ENCODE data around the gene TMEM117.

DNA sequence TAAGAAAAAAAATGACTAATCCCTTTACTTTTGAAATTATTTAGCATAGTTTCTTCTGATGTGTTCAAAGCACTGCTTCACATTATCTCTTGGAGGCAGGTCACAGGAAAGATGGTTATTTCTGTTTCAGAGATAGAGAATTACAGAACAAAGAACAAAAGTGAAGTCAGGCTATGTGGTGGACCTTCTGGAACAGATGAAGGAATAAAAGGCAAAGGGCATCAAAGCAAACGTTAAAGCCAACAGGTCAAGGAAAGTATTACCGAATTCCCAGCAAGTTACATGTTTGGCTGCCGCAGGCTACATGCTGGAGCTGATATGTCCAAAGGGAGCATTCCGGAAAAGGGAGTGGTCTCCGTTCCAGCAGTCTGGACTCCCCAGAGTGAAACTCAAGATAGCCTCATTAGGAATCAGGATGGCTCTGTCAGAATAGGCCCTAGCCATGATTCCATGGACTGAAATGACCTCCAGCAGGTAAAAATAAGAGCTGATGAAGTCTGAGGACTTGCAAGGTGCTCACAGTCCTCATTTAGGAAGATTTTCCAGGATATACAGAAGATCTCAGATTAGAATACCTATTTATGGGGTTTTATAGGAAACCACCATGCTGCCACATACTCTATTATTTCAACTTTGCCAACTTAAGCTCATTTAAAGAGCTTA, 379.8 kb upstream of the PRICKLE1 start:
- PRO-cap, result no peak

DNA sequence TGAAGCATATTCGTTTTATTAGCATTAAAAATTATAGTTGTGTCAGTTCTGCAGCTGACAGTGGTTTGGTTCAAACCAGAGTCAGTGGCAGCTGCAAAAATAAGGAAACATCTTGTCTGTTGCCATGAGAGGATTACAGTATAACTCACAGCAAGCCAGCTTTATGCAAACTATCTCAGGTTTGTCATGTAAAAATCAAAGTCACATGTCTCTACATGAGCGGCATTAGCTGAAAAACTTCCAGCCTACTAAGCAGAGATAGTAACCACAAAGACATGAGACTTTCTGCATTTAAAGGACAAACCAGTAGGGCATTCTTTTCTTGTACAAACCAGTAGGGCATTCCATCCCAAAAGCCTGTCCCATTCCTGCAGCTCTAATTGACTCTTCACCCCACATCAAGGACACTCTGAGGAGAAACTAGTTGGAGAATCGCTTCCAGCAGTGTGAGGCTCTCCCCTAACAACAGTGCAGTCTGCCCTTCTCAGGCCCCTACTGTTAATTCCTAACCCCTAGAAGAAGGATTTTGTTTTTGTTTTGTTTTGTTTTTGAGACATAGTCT, 279.7 kb downstream of the ADAMTS20 start:
- PRO-cap, result no peak

DNA sequence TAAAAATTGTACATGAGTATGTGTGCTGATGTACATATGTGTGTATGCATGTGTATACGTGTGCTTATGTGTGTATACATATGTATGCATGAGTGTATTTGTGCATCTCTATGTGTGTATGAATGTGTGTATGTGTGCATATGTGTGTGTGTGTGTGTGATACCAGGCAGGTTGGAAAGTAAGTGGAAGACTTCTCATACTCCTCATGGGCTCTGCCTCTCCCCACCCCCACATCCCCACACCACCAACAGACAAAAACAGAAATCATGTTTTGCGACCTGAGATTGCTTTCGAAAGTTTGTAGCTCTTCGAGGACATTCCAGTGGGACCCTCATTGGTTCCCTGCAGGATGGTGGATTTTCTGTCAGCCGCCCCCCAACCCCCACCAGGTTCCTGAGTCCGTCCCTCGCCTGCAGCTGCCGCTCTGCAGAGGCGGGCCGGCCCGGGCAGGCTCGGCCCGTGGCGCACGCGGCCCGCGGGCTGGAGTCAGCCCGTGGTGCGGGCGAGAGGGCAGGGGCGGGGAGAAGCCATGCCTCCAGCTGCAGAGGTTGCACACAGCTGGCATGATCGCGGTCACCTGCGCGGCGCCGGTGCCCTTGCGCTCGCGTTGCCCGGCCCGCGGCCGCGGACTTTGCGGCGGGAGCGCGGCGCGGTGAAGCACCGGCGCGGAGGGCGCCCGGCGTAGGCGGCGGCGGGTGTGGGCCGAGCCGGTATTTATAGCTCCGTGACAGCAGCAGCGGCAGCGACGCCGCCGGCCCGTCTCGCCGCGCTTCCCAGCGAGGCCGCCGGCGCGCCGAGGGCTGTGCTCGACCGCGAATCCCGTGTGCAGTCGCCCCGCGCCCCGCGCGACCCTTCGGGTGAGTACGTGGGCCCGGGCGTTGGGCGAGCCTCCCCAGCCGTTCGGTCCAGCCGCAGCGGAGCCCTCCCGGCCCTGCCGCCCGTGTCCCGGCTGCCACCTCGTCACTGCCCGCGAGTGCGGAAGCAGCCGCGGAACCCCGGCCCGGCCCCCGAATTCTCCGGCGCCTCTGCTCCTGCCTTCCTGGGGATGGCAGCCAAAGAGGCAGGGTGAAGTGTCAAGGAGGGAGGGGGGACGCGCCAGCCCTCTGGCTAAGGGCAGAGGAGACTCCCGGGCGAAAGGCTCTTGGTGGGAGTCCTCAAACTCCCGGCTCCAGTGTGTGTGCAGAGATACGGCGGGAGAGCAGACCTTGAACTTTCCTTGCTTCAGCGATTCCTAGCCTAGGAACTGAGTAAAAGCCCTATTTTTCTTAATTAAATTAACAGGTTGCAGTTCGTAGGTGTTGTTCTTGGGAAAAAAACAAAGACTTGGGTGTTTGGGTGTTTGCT, at the start of gene TMEM117:
TSS of gene TMEM117 (plus strand) at position 742 of the 1,344 bp plus-strand sequence.
- PRO-cap, result unidirectional peak, plus-strand start at position 489 of the sequence; bidirectional peak, plus-strand start at position 629 of the sequence, minus-strand start at position 690 of the sequence; bidirectional peak, plus-strand start at position 963 of the sequence, minus-strand start at position 965 of the sequence; unidirectional peak, minus-strand start at position 1,245 of the sequence

DNA sequence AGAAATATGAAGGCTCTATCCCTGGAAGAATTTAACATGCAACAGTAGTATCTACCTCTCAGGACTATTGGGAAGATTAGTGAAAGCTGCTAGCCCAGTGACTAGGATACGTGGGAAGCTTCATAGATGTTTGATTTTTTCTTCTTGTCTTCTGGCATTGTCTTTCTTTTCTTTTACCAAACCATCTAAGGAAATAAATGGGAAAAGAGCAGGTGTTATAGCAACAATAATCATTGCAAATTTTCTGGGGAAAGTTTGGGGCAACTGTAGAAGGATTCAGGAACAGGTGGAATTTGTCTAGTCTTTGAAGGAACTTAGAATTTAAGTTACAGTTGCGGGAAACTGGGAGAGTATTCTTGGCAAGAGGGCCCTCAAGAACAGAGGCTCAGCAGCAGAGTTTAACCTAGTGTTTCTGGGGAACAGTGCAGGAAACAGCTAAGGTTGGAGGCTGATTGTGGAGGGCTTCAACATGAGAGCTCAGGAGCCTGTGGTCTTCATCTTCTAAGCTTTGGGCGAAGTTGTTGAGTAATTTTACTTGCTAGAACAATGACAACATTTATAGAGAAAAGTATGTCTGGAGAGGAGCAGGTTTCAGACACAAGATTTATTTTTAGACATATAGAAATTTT, 224.3 kb downstream of the TMEM117 start:
- PRO-cap, result no peak

GRCh38 chr12:44296455-44297007, 460.6 kb downstream of the TMEM117 start:
- PRO-cap, result no peak

DNA sequence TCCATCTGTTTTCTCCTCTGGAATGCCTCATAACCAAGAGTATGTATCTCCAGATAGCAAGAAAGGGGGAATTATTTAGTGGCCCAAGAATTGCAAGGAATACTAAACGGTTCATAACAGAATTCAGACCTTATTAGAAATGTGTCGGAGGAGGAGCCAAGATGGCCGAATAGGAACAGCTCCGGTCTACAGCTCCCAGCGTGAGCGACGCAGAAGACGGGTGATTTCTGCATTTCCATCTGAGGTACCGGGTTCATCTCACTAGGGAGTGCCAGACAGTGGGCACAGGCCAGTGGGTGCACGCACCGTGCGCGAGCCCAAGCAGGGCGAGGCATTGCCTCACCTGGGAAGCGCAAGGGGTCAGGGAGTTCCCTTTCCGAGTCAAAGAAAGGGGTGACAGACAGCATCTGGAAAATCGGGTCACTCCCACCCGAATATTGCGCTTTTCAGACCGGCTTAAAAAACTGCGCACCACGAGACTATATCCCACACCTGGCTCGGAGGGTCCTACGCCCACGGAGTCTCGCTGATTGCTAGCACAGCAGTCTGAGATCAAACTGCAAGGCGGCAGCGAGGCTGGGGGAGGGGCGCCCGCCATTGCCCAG, 74.8 kb upstream of the NELL2 start:
- PRO-cap, result no peak

- PRO-cap, result bidirectional peak, plus-strand start at chr12:45216487, minus-strand start at chr12:45216265; bidirectional peak, plus-strand start at chr12:45216845, minus-strand start at chr12:45216844
These were observed 602 bp downstream of the ANO6 start for GRCh38 chr12:45216377-45217017.

DNA sequence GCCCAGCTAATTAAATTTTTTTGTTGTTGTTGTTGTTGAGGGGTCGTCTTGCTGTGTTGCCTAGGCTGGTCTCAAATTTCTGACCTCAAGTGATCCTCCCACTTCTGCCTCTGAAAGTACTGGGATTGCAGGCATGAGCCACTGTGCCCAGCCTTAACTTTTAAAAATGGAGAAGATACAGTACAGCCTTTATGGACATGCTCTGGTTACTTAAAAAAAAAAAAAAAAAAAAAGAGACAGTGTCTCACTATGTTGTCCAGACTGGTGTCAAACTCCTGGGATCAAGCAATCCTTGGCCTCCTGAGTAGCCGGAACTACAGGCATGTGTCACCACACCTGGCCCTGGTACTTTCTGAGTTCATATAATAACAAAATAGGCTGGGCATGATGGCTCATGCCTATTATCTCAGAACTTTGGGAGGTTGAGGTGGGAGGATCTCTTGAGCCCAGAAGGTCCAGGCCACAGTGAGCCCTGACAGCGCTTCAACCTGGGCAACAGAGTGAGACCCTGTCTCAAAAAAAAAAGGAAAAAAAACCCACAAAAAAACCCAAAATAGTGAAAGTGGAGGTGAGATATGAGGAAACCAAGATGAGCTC, 34.8 kb downstream of the ANO6 start:
- PRO-cap, result no peak

DNA sequence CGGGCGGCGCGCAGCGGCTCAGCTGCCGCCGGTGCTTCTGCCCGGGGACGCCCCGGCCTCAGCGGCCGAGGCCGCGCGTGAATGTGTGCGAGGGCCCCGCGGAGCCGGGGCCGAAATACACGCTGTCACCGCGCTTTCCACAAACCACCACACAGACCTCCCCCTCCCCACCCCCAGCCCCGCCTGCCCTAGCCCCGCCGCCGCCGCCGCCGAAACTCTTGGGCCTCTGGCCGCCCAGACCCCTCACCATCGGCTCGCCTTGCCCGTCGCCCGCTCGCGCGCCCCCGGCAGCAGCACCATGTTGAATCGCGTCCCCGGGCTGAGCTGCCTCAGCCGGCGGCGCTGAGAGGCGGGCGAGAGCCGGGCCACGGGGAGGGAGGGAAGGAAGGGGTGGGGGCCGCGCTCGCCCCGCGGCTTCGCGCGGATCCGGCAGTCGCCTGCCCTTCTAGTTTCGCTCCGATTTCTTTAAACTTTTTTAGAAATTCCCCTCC, 366 bp upstream of the ARID2 start:
- PRO-cap, result bidirectional peak, plus-strand start at position 304 of the sequence, minus-strand start at position 321 of the sequence; bidirectional peak, plus-strand start outside the sequence, minus-strand start at position 467 of the sequence

DNA sequence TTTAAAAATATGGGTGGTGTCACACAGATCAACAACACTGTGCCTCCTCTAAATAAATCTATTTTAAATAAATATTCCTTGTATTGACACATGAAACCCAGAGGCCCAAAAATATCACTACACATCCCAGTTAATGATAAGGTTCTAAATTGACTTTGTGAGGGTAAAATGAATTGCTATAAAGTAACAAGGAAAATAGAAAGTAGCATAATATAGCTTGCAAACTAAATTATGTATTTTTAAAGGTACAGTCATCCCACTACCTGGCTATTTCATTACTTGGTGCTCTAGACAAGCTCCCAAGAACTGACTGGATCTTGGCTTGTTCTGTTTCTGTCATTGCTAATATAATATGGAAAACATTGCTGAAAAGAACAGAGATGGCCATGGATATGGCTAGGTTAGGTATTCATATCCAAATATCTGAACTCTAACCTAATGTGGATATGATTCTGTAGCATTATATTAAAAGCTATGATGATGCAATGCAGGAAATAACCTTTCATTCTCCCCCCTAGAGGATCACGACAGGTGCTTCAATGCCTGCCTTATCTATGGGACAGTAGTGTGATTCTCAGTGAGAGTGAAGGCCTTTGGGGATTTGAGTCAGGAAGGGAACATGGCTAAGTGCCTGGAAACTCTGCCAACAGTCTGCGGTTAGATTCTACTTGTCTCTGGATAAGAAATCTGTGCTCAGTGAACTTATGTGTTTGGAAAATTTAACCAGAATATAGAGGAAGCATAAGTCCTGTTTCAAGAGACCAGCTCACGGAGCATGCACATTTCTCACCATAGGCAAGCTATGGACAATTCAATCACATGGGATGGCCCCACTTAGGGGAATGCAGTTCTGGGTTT, 82.0 kb downstream of the SLC38A1 start:
- PRO-cap, result no peak

- PRO-cap, result no peak
These were observed 48.9 kb downstream of the SLC38A1 start for GRCh38 chr12:46219436-46220764.

DNA sequence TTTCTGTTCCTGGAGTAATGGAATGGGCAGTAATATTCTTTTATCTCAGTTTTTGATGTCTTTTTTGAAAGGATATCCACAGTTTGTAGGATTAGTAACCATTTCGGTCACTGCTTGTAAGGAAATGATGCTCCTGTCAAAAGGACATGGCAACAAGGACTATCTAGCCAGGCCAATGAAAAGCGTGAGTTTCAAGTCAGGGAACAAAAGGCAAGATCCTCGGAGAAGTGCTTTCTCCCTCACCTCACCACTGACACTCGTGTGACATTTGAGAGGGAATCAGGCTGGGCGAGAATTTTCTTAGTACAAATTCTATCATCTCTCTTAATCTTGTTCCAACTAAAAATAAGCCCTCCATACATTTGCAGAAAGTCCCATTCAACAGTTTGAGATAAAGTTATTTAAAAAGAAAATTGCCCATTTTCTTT, 40.6 kb downstream of the SLC38A1 start:
- PRO-cap, result no peak

DNA sequence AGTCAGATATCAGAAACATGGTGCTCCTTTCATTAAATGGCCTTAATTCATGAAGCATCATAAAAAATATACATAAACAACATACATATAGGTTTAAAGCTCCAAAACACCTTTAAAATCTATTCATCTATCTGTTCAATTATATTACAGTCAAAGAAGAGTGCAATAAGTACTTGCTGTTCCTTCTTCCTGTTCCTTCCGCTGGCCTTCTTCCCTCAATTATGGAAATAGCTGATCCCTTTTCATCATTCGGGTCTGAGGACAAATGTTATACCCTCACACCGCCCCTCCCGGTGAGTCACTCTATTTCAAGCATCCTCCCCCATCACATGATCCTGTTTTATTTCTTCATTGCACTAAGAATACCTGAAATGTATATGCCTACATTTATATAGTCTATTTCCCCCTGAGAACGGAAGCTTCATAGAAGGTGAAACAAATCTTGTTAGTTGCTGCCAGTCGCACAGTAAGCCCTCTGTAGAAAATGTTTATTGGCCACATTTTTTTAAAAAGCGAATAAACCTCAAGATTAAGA, 2.5 kb downstream of the SLC38A1 start:
- PRO-cap, result bidirectional peak, plus-strand start at position 399 of the sequence, minus-strand start at position 221 of the sequence

GRCh38 chr12:46357872-46358508, 14.6 kb downstream of the SLC38A2 start:
- PRO-cap, result no peak

- PRO-cap, result no peak
These were observed 7.1 kb downstream of the SLC38A2 start for GRCh38 chr12:46365551-46365874.

DNA sequence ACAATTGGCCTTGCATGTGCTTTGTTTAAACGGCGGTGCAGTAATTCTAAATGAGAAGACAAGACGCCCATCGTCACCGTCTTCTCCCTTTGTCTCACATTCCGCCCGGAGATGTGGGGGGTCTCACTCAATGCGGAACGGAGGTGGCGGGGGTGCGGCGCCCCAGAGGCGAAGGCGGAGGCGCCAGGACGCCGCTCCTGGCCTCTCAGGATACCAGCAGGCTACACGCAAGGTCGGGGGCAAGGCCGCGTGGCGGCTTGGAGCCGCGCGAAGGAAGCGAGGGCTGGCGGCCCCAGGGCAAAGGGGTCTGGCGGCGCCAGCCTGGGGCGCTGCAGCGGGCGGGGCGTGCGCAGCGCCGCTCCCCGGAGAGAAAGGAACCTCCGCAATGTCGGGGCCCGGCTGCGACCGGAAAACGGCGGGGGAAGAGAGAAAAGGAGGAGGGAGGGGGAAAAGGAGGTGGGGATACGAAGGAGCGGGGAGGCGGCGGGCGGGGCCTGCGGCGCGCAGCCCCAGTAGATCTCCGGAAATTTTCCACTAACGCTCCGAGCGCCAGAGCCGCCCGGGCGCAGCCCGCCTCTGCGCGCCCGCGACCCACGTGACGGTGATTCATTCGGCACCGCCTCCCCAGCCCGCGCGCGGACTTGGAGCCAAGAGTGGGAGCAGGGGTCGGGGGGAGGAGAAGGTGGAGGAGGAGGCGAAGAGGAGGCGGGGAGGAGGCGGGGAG, 10.5 kb upstream of the SLC38A2 start:
- PRO-cap, result bidirectional peak, plus-strand start outside the sequence, minus-strand start at position 414 of the sequence

GRCh38 chr12:46388974-46389753, 16.6 kb upstream of the SLC38A2 start:
- PRO-cap, result no peak

DNA sequence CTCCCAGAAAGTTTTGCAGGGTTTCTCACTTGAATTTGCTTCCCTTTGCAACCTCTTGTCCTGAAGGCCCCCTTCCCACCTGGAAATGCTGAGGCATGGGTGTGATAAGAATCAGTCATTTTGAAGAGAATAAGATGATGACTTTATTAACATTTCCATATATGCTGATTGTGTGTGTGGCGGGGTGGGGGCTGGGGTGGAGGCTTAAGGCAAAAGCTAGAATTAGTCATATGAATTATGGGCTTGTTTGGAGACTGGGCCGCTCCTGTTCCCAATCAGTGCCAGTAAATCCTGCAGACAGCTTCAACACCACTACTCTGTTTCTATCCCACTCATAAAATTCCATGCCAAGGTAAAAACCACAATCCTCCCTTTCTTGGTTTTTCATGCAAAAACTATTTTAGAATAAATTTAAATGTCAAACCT, 29.8 kb upstream of the SLC38A2 start:
- PRO-cap, result no peak

- PRO-cap, result no peak
These were observed 135.5 kb upstream of the SLC38A2 start for GRCh38 chr12:46507804-46508704.

- PRO-cap, result no peak
These were observed 176.1 kb upstream of the SLC38A2 start for GRCh38 chr12:46548353-46549302.